ENCODE data around the genes CXCL10 and CCDC158.

- PRO-cap: no peak
- RAMPAGE, long total RNA, 2 experiments: no peak in any of the 2 experiments
Observed at GRCh38 chr4:75805267-75805664, 80.9 kb downstream of the USO1 start.

GRCh38 chr4:75886256-75886763 is 15.9 kb downstream of the PPEF2 start:
- PRO-cap: no peak
- RAMPAGE, long total RNA, 2 experiments: no peak in any of the 2 experiments

GRCh38 chr4:76023383-76023769 is at the start of gene CXCL10:
Gene CXCL10 (minus strand): TSS chr4:76023497.
- PRO-cap: no peak
- RAMPAGE, long total RNA, 2 experiments: no peak in any of the 2 experiments

DNA sequence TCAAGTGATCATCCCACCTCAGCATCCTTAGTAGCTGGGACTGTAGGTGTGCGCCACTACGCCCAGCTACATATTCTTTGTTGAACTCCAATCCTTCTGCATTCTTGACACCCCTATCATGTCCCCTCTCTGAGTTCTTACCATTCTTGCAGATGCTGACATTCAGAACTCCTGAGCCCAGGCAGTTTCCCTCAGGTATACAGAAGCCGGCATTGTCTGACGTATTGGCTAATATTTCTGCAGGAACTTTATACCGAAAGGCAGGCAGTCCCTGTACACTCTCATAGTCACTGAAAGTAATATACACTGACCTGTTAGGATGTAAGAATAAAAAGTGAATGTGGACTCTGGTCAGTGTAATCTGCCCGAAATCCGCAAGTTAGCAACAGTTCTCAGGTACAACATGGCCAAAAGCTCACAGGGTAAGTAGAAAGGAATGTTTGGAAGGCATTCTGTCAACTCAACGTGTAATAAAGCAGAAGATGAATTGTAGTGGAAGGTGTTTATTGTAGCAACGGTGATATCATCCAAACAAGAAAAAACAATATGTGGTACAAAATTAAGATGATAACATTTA is 25.9 kb upstream of the NUP54 start:
- PRO-cap: no peak
- RAMPAGE, long total RNA, 2 experiments: no peak in any of the 2 experiments

- PRO-cap: no peak
- RAMPAGE, long total RNA, 2 experiments: no peak in any of the 2 experiments
Observed at GRCh38 chr4:76198460-76199169, 15.0 kb downstream of the SCARB2 start.

GRCh38 chr4:76203439-76204141 is 10.0 kb downstream of the SCARB2 start:
- PRO-cap: no peak
- RAMPAGE, long total RNA, 2 experiments: no peak in any of the 2 experiments

GRCh38 chr4:76420854-76422026 is at the start of gene CCDC158:
Gene CCDC158 (minus strand): TSS chr4:76421141.
- PRO-cap: bidirectional peak, plus-strand start at chr4:76421162, minus-strand start at chr4:76421112
- RAMPAGE, long total RNA, 2 experiments: start-site peak on the minus strand in 1 of 2 experiments, at chr4:76421072-76421126 at its widest, 16 reads per replicate

DNA sequence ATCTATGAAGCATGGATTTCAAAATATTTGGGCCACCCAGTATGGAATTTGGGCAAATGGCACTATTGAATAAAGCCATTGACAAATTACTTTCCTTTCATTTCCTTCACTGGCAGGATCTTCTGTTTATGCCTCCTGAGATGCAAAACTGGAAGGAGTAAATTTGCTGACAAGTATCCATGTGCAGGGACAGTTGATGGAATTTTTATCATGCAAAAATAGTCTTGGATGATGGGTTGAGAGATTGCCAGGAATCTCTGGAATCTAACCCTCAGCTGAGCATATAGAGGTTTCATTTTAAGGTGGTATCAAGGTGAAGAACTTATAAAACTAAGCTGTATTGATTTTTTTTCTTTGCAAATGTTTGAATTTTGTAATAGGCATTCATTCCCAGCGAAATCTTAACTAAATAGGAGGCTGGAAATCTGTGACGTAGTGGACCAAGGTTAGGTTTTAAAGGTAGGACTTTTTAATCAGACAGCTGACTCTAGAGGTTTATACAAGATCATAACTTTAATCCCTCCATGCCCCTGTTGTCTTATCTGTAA is 101.1 kb downstream of the SHROOM3 start:
- PRO-cap: no peak
- RAMPAGE, long total RNA, 2 experiments: no peak in any of the 2 experiments

- PRO-cap: no peak
- RAMPAGE, long total RNA, 2 experiments: no peak in any of the 2 experiments
Observed at GRCh38 chr4:76571236-76571467, 136.1 kb downstream of the SHROOM3 start.

DNA sequence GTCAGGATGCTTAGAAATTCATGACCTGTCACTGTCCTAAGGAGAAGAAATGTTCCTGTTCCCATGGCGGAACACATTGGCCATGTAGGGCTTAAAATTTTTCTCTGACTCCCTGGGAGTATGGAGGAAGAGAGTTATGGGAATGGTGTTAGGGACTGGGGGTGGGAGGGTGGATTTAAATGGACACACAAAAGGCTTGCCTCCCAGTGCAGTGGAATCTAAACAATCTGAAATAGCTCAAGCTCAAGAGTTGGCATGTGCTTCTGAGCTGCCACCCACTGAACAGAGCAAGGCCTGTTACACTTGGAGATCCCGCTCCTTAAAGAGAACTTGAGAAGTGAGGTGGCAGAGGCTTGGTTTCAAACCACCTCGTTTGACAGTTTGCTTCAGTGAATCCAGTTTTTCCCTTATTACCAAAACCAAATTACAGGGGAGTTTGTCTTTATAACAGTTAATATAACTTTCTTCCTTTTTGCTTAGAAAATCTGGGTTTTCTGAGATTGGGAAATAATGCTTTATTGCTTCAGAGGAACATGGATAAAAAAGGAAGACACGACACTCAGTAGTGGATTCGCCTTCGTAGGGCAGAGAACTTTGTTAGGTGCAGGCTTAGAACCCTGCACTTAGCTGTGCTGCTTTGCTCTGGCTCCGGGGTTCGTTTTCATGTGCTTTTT is 188.4 kb downstream of the SOWAHB start:
- PRO-cap: no peak
- RAMPAGE, long total RNA, 2 experiments: no peak in any of the 2 experiments

DNA sequence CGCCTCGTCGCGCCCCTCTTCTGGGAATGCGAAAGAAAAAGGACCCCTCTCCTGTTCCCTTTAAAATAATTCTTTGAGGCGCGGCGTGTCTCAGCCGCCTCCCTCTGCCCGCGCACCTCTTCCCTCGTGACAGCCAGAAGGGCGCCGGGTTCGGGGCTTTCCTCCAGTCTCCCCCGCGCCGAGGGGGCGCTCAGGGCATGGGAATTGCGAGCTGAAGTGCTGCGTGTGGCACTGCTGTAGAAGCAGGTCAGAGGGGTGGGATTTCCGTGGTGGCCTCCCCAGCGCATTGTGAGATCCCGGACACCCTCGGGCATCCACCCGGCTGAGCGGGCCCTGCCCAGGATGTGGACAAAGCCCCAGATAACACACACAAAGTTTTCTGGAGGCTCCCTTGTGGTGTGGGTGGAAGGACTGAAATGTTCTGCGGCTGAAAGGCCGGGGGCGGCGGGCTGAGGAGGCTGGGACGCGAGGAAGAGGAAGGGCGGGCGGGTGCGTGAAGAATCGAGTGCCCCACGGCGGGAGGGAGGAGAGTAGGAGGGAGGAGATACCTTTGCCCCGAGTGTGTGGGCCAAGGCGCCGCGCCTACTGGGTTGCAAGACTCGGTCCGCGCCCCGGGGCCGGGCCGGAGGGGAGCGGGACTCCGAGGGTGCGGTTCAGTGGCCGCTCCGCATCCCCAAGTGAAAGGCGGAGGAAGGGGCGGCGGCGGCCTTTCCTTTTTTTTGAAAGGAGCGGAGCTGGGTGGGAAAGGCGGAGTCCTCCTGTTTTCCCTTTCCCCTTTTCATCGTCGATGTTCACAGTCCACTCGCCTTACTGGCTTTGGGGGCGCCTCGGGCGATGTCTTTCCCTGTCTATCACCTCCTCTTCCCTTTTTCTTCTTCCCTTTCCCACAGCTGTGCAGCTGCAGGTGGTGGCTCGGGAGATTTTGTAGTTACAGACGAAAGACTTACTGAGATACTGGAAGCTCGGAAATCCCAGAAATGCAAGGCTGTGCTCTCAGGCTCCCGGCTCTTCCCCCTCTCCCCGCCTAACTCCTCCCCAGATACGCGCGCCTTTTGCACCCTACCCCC is 917 bp downstream of the SEPTIN11 start:
- PRO-cap: bidirectional peak, plus-strand start at position 597 of the sequence, minus-strand start at position 503 of the sequence; unidirectional peak, minus-strand start at position 679 of the sequence; unidirectional peak, minus-strand start at position 924 of the sequence; unidirectional peak, minus-strand start at position 1,026 of the sequence
- RAMPAGE, long total RNA, 2 experiments: no peak in any of the 2 experiments

GRCh38 chr4:76963184-76963478 is 13.6 kb downstream of the SEPTIN11 start:
- PRO-cap: no peak
- RAMPAGE, long total RNA, 2 experiments: no peak in any of the 2 experiments

DNA sequence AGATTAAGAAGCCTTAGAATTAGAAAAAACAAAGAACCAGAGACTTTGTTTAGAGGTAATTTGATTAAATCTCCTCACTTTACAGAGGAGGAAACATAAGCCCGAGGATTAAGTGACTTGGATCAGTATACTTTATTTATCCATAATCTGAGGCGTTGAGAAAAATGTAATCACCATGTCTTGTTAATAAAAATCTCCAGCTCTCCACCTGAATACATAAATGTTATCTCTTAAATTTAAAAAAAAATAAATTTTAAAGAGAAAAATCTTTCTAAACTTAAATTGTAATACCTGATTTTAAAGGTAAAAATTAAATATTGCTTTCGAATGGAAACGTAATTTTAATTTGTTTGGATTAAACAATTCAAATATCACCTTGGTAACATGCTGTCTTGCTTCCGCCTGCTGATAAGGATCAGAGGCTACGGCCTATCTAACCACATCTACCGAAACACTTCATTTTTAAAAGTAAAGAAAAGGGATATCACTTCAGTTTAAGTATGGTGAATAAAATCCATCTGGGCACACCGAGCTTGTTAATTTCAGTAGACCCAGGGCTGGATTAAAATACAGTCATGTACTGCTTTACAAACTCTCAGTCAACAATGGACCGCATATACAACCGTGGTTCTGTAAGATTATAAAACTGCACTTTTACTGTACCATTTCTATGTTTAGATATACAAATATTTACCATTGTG is 39.6 kb downstream of the SEPTIN11 start:
- PRO-cap: no peak
- RAMPAGE, long total RNA, 2 experiments: no peak in any of the 2 experiments

- PRO-cap: no peak
- RAMPAGE, long total RNA, 2 experiments: no peak in any of the 2 experiments
Observed at GRCh38 chr4:77031908-77032578, 43.7 kb downstream of the CCNI start.

DNA sequence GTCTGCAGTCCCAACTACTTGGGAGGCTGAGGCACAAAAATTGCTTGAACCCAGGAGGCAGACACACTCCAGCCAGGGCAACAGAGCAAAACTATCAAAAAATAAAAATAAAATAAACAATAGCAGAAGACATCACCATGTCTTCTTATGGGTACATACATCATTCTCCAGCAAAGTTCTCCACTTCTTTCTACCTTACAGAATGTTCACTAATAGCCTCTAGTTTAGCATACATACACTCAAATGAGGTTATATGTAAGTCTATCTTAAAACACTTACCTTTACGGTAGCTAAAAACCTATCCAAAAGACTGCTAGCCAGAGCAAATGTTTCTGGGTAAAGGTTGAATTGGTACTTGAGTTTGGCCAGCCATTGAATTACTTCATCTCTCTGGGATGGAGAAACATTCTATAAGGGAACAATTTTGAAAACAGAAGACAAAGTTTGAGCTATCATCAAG is 17.5 kb downstream of the CCNI start:
- PRO-cap: no peak
- RAMPAGE, long total RNA, 2 experiments: no peak in any of the 2 experiments

DNA sequence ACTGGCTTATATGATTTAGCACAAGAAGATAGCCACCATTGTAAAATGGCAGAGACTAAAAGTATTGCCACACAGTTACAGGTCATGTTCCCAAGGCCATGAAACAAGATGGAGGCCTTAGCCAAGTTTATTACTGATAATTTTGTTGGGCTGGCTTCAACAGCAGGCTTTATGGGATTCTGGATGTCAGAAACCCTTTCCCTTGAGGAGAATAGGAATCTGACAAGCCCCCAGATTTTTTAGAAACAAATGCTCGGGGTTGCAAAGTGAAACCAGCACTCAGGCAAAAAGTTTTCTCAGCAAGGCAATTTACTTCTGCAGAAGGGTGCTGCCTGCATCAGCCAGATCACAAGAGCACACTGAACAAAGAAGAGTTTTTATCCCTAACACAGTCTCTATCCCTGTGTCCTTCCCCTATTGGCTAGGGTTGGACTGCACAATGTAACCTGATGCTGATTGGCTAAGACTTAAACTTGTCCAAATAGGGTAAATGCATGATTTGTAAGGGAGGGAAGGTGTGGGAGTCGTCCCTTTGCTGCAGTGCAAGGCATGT is 175.6 kb downstream of the CCNG2 start:
- PRO-cap: no peak
- RAMPAGE, long total RNA, 2 experiments: no peak in any of the 2 experiments

DNA sequence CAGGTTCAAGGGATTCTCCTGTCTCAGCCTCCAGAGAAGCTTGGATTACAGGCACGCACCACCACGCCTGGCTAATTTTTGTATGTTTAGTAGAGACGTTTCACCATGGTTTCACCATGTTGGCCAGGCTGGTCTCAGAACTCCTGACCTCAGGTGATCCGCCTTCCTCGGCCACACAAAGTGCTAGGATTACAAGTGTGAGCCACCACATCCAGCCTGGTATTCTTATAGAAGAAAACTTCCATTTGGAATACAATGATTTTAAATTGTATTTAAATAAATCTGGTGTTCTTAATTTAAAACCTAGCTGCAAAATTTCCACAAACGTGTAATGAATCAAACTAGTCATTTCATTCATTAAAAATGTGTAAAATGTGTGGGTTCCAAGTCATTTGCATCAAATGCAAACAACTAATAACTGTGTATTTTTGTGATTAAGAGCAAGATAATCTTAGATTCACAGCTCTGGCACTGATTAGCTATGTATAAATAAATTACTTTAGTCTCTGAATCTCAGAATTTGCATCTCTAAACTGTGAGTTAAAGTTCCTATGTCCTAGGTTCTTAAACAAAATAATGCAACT is 63.0 kb downstream of the CNOT6L start:
- PRO-cap: no peak
- RAMPAGE, long total RNA, 2 experiments: no peak in any of the 2 experiments

- PRO-cap: no peak
- RAMPAGE, long total RNA, 2 experiments: no peak in any of the 2 experiments
Observed at GRCh38 chr4:77757518-77757968, 61.6 kb downstream of the CNOT6L start.

GRCh38 chr4:77795031-77795978 is 23.9 kb downstream of the CNOT6L start:
- PRO-cap: no peak
- RAMPAGE, long total RNA, 2 experiments: no peak in any of the 2 experiments

- PRO-cap: no peak
- RAMPAGE, long total RNA, 2 experiments: no peak in any of the 2 experiments
Observed at GRCh38 chr4:77810469-77811295, 8.5 kb downstream of the CNOT6L start.